Brain (tissue), 1 donor: ENCODE measurements around a stretch of chr10.

DNA sequence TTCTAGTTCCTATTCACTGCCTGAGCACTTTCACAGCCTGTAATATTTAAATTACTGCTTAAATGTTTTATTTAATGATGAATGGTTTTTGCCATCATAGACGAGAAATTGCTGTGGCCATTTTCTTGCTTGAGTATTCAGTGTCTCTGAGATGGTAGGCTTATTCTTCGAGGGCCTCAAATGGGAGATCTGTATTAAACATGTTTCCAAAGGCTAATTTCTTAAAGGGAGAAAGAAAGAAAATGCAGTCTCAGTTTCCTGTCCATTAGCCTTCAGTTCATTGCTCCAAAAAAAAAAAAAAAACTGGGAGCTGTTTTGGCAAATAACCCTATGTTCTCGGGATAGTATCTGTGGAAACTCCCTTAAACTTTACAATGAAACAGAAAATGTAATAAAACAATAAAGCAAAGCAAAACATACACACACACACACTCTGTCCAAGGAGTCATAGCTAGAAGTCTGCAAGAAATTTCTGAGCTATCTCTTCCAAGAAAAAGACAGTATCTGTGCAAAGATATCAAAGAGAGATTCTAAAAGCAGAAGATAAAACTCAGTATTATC lies 172.5 kb upstream of the CELF2 start:
- RRBS, result no CpG with 5 or more reads among the region's 3 CpGs

GRCh38 chr10:11073444-11074027 lies 55.9 kb downstream of the CELF2 start:
- RRBS, result no CpG with 5 or more reads among the region's 5 CpGs

DNA sequence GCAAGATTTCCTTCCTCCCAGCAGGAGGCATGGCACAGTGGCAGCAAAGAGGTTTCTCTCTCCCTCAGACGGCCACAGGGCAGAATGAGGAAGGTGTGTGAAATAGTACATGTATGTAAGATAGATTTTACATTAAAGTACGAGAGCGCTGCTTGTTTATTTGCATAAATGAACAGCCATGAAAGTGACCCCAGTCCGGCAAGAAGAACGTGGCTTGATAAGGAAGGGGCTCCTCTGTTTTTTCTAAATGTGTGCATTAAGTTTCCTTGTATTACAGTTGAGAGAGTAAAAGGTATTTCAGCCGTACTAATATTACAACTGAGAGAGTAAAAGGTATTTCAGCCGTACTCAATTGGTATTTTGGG lies 130.2 kb downstream of the CELF2 start:
- RRBS, result no CpG with 5 or more reads among the region's 7 CpGs

GRCh38 chr10:11154214-11154586 lies 136.5 kb downstream of the CELF2 start:
- RRBS, result no CpG with 5 or more reads among the region's 4 CpGs

- RRBS, result no CpG with 5 or more reads among the region's 6 CpGs
These were observed 151.4 kb downstream of the CELF2 start for GRCh38 chr10:11168935-11169630.

DNA sequence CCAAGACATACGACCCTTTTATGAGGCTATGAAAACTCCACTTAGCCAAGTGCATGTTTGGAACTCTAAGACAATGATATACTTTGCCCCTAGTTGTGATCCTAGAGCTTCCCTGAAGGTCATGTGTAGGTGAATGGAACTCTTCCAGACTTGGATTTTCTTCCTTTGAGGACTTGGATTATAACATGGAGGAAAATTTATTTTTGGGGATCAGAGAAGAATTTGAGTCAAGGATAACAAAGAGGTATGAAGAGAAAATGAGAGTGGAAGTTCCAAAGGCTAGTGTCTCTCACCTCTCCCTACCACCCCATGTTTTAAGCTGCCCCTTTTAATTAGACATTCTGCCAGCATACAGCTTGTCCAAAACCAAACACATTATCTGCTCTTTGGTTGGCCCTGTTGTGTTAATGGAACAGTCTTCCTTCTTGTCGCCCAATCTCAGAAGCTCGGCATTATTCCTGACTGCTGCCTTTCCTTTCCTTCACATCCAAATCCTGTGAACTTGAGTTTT lies 164.8 kb downstream of the CELF2 start:
- RRBS, result no CpG with 5 or more reads among the region's 3 CpGs

- RRBS, result no CpG with 5 or more reads among the region's 3 CpGs
These were observed 166.3 kb downstream of the CELF2 start for GRCh38 chr10:11183948-11184449.

DNA sequence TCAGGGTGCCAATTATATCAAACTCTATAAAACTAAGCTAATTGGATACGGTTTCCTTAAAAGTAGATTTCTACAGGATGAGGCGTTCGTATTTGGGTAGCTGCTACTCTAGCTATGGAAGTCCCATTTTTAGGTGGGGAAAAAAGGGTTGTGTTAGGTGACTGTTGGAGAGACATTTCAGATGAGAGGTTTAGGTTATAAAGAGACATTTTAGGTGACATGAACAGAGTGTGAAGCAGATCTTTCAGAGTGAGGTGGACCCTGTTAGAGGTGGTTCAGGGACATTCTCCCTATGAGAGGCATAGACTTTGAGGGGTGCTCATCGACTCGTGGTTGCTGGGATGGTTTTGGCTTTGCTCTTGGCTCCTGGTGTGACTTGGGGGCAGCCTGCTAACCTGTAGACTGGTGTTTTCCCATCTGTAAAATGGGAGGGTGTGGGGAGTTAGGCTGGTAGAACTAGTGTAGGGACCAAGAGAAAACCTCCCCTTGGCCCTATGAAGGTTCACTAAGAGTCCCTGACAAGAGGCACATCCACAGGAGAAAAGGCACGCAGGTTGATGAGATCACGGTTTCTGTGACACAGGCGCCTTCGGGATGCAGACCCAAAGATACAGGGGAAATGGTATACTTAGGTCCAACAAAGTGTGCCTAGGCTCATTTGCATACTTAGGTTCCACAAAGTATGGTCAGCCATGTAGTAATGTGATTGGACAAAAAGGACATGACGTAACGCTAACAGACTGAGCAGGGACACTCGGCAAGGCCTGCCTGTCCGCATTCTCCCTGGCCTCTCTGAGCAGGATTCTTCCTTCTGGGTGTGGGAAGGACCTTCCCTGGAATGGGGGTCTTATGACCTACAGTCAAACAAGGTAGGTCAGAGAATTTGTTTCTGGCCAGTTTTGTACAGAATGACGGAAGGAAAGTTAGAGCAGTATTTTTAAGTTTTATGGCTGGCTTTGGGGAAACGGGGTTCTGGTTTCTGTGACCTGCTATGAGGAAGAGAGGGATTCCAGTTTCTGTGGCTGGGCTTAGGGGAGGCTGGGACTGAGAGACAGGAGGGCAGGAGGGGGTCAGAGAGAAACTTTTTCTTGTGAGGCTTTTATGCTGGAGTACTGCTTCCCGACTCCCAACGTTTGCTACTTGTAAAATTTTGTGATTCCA lies 190.5 kb downstream of the CELF2 start:
- RRBS, result no CpG with 5 or more reads among the region's 17 CpGs

DNA sequence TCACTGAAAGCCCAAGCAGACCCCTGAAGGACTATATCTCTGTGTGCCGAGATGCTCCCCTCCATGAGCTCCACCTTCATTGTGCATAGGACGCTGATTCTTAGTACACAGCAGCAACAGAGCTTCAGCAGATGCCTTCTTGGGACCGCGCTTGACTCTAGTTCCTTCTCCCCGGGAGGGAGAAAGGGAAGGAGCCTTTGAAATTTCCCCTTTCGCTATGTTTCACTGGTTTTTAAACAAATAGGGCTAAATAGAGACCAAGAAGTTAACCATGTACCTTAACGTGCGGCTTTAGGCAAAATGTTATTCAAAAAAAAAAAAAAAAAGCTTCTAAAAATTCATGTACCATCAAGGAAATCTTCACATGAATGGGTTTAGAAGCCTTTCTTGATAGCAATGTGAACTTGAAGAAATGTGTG lies 225.4 kb downstream of the CELF2 start:
- RRBS, result no CpG with 5 or more reads among the region's 8 CpGs

GRCh38 chr10:11256859-11257459 lies 239.3 kb downstream of the CELF2 start:
- RRBS, result 95% methylated on average over 2 of the region's 16 CpGs

- RRBS, result no CpG with 5 or more reads among the region's 5 CpGs
These were observed 265.3 kb downstream of the CELF2 start for GRCh38 chr10:11282907-11283499.

GRCh38 chr10:11297689-11298436 lies 280.2 kb downstream of the CELF2 start:
- RRBS, result no CpG with 5 or more reads among the region's 8 CpGs

GRCh38 chr10:11300455-11300889 lies 282.8 kb downstream of the CELF2 start:
- RRBS, result no CpG with 5 or more reads among the region's 14 CpGs

DNA sequence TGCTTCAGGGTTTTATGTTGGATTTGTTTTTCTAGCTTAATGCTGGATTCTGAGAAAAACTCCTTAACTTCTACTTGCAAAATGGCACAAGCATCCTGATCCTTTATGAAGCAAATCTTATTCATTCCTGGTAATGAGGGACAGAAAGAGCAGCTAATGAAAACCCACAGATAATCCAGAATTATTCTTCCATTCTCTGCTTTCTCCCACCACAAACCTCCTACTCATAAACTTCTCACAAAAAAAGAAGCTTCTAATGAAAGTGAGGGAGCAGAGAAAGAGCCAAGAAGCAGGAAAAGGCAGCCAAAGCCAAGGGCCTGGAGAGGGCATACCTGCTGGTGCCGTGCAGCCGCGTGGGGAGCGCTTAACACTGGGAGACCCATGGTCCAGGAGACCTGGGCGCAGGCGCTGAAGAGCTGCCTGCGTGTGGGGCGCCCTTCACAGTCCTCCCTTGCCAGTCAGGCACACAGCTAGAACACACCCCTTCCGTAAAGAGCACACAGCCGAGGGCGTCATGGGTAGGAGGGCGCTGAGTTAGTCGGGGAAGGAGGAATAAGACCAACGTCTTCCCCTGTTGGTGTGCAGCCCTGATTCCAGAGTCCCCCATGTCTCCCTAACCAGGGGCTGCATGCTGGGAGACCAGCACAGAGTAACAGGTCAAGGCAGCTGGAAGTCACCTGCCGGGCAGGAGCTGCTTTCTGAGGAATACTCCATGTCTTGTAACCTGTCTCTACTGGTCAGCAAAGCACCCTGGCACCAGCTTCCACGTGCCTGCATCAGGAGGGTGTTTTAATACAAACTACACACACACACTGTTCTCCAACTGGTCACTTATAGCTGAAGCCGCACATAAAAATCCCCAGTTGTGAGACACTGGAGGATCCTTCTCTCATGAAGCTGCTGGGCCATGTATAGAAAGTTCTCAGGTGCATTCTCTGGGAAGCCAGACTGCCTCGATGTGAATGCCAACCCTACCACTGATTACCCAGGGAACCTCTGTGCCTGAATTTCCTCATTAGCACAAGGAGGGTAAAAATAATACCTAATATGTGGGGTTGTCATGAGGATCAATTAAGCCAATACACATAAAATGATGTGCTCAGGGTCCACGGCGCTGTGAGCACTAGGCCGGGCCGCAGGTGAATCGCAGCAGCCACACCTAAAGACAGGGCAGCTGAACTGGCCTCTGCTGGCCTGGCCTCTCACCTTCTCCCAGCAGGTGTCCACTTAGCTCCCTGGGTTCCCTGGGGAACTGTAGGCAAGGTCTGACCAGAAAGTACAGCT lies 273.8 kb downstream of the USP6NL start:
- RRBS, result no CpG with 5 or more reads among the region's 23 CpGs

DNA sequence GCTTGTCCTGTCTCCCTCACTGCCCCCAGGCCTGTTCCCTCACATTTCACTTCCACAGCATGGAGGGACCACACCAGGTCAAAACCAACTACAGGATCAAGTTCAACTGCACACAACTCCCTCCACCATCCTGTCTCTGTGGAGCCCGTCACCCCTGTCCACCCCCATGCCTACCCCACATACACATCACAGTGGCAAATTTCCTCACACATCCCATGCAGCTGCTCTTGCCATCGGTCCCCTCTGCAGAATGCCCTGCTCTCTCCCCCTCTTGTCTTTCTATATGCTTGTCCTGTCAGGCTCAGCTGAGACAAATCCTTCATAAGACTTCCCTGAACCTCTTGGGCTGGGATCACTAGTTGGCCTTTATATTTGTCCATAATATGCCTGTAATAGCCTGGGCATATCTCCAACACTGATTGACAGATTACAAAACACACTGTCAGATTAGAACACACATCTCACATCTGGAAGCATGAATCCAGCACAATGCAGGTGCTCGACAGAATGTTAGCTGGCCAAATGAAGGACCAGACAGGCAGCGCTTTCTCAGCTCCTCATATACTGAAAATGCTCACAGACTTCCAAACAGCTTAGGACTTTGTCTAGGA lies 153.9 kb downstream of the USP6NL start:
- RRBS, result no CpG with 5 or more reads among the region's 4 CpGs

GRCh38 chr10:11538817-11539983 lies 72.2 kb downstream of the USP6NL start:
- RRBS, result no CpG with 5 or more reads among the region's 11 CpGs

DNA sequence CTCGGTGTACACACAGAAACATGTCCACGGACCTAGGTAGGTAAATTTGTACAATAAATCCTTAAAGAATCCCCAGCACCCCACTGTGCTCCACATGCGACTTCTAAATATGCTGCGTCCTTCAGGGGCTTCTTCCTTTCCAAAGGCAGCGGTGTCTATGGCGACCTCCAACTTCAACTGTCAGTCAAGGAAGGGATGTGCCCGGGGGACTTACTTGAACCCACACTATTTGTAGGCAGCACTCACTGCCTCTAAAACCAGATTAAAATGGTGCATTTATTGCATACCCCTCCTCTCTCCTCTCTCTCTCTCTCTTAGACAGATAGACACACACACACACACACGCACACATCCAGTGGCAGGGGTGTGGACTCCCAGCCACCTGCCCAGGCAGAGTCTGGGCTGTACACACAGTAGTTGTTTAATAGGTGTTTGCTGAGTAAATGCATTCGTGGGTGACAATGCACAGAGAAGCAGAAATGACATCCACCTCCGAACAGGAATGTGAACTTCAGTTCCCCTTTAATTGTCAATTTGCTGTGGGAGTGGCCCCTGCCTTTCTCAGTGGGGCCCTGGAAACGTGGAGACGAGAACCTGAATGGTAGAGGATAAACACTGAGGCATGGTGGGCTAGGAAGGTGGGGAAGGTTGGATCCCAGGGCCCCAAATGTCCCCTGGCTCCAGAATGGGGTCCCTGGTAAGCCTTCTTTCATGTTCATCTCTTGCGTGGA lies 58.7 kb upstream of the ECHDC3 start:
- RRBS, result no CpG with 5 or more reads among the region's 13 CpGs

GRCh38 chr10:11697570-11698190 lies 44.5 kb upstream of the ECHDC3 start:
- RRBS, result no CpG with 5 or more reads among the region's 4 CpGs